HL-60 (cell line): ENCODE measurements around a stretch of chr2.

- RRBS = no CpG with 5 or more reads among the region's 6 CpGs
Observed at GRCh38 chr2:8496434-8497073, 185.3 kb upstream of the ID2 start.

DNA sequence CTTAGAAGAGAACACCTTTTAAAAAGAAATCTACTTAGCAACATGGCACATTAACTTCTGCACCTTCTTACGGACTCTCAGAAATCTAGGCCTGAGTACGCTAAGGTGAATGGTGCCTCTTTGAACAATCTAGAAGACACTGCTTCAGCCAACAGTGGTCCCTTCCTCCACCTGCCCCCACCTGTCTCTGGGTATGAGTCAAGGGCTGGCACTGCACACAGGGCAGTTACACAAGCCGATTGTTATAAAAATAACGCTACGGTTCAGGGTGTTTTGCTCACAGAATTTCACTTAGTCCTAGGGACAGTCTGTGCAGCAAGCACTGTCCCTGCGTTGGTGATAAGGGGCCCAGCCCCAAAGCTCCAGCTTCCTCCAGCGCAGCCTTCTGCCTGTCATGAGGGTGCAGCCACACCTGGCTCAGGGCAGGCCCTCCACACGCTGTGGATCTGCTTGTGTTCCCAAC lies 114.8 kb upstream of the ID2 start:
- RRBS = no CpG with 5 or more reads among the region's 8 CpGs

DNA sequence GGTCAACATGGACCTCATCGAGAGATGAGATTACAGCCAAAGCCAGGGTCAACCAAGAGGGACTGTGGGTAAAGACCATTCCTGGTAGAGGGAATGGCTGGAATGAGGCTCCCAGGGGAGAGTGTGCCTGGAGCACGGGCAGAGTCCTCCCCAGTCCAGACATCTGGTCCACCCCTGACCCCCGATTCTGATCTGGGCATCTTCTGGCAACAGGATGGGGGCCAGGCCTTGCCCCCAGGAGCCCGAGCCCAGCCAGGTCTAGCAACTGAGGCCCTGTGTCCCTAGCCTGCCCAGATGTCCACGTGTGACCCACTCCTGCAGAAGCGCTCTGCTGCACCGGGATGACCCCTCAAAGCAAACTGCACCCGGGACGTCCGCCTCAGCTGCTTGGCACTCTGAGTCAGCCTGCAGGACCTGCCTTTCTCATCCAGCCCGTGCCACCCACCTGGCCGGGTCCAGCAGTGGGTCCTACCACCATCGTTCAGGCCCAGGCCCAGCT lies 56.3 kb upstream of the ID2 start:
- RRBS = 96% methylated on average over 5 of the region's 13 CpGs

DNA sequence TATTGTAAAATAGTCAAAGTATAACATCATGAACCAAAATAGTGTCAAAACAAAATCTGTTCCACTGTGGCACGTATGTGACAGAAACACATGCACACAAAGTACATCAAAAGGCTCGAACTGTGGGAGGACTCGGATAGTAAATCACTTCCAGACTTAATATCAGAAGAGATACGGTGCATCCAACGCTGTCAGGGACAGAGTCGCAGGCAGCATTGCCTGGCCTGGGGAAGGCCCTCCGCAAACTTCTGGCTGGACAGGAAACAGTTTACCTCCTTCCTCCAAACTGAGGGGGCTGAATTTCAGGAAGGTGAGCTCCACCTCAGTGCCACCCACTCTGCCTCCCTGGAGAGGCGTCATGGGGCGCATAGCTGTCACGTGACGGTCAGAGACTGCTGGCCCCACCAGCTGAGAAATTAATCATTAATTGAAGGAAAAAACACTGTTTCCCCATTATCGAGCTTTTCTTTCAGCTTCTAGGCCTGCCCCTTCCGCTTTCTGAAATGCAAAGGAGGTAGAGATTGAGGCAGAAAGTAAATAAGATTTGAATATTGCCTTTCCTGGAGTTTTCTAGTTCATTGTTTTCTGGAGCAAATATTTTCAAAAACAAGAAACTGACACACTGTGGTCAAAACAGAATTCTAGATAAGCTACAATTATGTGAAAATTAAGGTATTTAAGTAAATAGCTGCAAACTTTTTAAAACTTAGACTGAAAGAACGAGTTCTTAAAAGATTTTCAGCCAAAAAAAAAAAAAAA lies 1.6 kb upstream of the ID2 start:
- RRBS = no CpG with 5 or more reads among the region's 14 CpGs

GRCh38 chr2:8897012-8897956 lies 59.9 kb upstream of the KIDINS220 start:
- RRBS = no CpG with 5 or more reads among the region's 5 CpGs

GRCh38 chr2:9002570-9003358 lies 720 bp downstream of the MBOAT2 start:
- RRBS = 21% methylated on average over 26 of the region's 46 CpGs

DNA sequence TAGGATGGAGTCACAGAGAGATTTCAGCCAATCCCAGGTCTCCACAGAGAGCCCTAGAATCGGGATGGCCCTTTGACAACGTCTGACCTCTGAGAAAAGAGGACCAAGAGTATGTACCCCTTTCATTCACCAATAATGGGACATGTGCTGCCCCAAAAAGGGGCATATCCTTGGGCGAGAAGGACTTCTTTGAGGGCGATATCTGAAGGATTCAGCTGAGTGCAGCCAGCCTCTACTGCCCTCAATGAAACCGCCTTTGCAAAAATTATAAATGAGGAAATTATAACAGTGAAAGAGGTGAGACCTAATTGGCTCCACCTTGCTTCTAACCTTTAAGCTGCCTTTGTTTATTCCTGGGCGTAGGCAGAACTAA lies 36.3 kb upstream of the ASAP2 start:
- RRBS = no CpG with 5 or more reads among the region's 6 CpGs

- RRBS = no CpG with 5 or more reads among the region's 14 CpGs
Observed at GRCh38 chr2:9226984-9227978, 20.7 kb downstream of the ASAP2 start.

GRCh38 chr2:9229258-9229745 lies 22.7 kb downstream of the ASAP2 start:
- RRBS = no CpG with 5 or more reads among the region's 9 CpGs

- RRBS = no CpG with 5 or more reads among the region's 11 CpGs
Observed at GRCh38 chr2:9296798-9297504, 90.3 kb downstream of the ASAP2 start.

DNA sequence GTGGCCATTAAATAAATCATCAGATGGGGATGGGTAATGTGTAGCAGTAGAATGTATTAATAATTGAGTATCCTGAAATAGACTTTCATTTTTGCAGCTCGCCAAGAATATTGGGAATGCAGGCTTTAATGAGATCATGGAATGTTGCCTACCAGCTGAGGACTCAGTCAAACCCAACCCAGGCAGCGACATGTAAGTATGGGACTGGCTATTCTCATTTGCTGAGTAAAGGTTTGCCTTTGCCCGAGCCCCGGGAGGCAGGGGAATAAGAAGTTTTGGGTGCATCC lies 55.1 kb downstream of the ITGB1BP1 start:
- RRBS = no CpG with 5 or more reads among the region's 4 CpGs

DNA sequence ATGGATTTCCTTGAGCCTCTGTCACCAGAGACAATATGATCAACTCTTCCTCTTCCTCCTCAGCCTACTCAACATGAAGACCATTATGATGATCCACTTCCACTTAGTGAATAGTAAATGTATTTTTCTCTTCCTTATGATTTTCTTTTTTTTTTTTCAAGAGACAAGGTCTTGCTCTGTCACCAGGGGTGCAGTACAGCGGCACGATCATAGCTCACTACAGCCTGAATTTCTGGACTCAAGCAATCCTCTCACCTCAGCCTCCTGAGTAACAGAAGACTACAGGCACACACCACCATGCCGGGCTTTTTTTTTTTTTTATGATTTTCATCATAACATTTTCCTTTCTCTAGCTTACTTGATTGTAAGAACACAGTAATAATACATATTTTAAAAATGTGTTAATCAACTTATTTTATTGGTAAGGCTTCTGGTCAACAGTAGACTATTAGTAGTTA lies 31.9 kb downstream of the ADAM17 start:
- RRBS = no CpG with 5 or more reads among the region's 3 CpGs

DNA sequence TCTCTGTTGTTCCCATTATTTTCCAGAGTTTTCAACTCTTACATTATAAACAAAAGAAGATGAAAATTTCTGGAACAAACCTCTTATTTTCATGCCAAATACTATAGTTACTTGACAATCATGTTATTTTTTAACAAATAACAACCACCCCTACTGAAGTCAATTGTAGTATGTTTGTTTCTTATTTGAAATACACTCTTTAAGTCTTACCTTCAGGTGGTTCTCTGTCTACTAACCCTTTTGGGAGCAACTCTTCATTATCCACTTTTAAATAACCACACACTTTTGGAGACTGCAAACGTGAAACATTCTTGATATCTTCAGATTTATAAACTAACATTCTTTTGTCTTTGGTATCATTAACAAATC lies 28.1 kb downstream of the ADAM17 start:
- RRBS = no CpG with 5 or more reads among the region's 1 CpG

GRCh38 chr2:9650407-9650913 lies 19.7 kb upstream of the YWHAQ start:
- RRBS = no CpG with 5 or more reads among the region's 3 CpGs

GRCh38 chr2:9703320-9704012 lies 72.7 kb upstream of the YWHAQ start:
- RRBS = no CpG with 5 or more reads among the region's 7 CpGs

DNA sequence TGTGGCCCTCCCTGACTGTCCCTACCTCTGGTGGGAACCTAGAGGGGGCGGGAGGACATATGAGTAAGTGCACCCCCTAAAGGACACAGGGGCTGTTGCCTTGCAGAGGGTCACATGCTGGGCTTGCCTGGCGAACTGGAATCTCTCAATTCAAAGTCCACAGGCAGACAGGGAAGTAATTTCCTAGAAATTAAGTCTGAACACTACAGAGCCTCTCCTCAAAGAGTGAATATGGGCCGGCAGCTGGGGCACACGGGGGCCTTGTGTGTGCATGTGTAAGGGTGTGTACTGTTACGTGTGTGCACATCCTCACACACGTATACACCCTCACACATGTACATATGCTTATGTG lies 77.6 kb upstream of the TAF1B start:
- RRBS = no CpG with 5 or more reads among the region's 6 CpGs

DNA sequence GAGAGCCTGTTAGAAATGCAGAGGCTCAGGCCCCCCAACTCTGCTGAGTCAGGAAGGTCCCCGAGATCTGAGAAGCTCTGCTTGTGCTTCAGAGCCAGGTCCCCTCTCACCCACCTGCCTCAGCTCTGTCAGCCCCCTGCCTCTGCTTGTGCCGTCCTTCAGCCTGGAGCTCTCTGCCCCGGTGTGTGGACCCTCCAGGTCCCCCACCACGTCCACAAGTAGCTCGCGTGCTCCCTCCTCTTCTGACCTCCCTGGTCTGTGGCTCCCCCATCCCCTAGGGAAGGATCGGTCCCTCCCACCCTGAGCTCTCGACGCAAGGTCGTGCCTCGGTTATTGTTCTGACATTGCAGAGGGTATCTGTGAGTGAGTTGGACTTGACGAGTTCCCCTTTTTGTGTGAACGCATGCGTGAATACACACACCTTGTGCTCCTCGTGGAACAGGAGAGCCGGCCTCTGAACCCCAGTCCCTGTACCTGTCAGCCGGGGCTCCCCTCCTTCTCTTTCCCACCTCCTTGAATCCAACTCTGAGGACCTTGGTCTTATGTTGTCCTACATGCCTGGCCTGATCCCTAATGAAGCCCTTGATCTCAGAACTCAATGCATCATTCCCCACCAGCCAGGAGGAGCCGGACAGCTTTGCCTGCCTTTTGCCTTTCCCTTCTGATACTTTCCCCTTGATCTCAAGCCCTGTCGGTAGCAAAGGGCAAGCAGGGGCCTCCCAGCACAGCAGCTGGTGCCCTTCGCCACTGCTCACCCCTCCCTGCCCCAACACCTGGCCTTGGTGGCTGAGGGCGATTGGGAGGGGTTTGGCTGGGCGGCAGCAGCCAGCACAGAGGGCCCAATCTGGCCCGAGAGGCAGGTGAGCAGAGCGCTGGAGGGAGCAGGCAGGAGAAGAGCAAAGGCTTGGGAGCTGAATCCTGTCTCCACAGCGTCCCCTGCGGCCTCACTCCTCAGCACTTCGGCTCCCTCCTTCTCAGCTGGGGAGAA lies 75.3 kb upstream of the TAF1B start:
- RRBS = no CpG with 5 or more reads among the region's 27 CpGs

DNA sequence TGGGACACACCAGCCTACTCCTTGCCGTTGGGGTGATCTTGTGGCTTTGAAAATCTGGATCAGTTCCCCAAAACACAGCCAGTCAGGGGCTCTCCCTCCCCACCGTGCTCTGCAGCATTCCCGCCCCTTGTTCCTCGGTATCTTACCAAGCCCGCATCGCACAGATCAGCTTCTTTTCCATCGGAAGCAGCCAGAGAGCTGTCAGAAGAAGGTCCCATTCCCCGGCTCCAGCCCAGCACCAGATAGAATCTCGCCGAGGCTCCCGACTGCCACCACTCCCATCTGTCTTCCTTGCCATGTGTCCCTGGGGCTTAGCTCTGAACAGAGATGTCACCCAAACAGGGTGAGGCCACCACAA lies 70.3 kb upstream of the TAF1B start:
- RRBS = no CpG with 5 or more reads among the region's 11 CpGs

DNA sequence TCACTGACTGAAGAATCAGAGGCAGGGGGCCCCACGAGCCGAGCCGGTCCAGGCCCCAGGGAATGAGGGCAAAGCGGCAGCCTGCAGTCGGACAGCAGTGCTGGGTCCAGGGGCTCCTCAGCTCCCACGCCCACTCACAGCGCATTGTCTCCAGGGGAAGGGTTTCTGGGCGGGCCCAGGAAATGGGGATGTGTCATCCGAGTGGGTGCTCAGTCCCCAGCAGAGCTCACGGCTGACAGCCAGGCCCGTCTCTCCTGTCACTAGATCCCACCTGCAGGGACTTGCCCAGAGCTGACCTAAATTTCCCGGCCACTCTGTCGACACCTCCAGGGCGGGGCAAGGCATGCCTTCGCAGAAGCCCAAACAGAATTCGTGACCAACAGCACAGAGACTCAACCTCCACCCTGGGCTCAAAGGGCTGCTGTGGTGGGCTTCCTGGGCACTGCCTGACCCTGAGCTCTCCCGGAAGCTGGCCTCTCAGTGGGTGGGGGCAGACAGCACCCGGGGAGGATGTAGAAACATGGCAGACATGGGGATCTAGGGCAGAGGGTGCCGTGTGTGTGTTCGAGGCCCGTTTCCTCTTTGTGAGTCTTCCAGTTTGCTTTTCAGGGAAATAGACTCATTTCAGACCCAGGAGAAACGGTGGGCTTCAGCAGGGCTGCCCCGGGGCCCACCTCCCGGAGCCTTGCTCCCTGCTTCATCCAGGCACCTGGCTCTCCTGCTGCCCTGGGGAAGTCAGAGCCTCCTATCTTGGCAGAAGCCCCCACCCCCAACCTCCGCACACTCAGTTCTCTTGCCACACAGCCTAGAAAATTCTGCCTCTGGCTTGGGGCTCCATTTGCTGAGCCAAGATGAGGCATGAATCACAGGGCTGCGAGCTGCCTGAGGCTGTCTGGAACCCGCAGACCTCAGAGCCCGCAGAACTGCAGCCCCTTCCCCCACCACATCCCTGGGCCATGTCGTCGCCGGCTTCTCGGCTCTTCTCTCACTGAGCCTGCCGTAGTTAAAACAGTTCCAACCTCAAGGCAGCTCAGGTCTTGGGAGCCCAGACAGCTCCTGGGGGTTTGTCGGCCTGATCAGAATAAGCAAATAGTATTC lies 41.9 kb upstream of the TAF1B start:
- RRBS = 79% methylated on average over 4 of the region's 34 CpGs

DNA sequence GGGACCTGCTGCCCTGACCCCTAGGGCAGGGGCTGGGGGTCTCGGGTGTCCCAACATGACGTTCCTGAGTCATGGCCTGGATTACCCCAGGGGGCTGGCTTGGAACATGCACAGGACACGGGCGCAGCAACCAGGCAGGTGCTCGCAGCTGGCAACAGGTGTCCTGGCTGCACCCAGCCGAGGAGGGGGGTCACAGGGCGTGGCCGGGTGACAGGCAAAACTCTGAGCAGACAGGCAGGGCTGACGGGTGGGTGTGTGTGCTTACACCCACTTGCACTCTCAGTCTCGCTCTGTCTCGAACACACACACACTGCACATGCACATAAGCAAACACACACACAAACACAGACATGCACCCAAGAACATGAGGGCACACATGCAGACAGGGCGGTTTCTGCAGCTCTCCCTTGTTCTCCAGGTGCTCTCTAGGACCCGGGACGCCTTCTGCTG lies 33.8 kb upstream of the TAF1B start:
- RRBS = no CpG with 5 or more reads among the region's 14 CpGs